Pulmonary artery (tissue), 1 donor: ENCODE measurements around a stretch of chr16.

- PRO-cap = no peak
Measured at GRCh38 chr16:70805019-70805218, 4.0 kb upstream of the VAC14 start.

- PRO-cap = no peak
Measured at GRCh38 chr16:71287271-71287782, 1.9 kb downstream of the CMTR2 start.

DNA sequence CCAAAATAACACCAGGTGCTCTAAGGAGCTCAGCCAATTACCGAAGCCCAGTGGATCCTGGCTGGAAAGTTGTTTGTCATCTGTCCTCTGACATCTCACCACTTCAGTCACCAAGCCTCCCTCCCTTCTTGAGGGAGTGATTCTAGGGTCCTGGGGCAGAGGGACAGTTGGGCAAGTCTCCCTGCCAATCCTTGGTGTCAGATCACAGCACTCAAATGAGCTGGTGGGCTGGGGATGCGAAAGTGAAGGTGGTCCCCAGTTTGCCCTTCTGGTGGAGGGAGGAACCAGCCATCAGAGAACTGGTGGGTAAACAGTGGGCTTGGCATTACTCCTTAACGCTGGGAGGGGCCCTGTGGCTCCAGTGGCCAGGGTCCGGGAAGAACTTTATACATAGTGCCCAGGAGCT is 4.4 kb upstream of the CALB2 start:
- PRO-cap = no peak

- PRO-cap = no peak
Measured at GRCh38 chr16:71385232-71385671, 26.7 kb downstream of the CALB2 start.

DNA sequence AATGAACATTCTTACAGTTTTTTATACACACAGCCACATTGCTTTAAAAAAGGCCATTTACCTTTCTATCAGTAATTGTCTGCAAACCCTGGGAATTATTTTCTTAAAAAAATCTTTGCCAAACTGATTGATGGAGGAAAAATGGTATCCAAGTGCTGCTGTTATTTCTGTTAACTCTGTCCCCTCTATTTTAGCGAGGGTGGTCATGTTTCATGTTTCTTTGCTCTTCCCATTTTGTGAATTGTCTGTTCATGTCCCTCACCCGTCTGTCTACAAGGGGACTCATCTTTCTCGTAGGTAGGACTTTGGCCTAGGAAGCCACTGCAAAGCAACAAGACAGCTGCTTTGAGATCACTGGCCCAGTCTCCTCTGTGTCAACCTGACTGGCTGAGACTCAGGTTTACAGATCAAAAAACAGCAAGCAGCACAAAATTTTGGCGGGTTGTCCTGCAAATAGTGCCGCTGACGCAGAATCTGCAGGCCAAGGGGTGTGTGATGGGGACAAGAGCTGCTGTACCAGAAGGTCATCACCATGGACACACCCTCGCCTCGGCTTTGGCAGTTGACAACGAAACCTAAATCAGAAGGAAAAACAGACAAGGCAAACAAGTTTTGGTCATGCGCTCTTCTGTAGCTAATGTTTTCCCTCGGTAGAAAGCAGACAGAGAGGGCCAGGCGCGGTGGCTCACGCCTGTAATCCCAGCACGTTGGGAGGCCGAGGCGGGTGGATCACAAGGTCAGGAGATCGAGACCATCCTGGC is 4.7 kb upstream of the TAT start:
- PRO-cap = no peak

GRCh38 chr16:71666916-71667572 is 41.1 kb downstream of the MARVELD3 start:
- PRO-cap = no peak

GRCh38 chr16:71807918-71808579 is 585 bp downstream of the AP1G1 start:
- PRO-cap = no peak

DNA sequence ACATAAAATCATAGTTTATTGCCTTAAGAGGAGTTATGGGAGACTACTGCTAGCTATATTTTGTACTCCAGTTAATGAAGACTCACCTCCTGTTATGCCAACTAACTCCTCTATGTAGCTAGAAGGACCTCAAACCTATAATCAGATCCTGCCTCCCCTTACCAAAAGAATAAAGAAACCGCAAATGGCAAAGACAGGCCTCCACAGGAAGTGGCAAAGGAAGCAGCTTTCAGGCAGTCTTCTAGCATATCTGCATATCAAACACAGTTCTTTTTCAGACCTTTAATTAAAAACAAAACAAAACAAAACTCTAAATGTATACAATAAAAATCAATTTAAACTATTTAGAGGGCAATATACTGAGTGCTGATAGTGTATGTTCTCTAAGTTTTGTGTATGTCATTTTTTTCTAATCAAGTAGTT is 2.8 kb downstream of the ZNF821 start:
- PRO-cap = no peak

GRCh38 chr16:72013025-72013747 is 4.6 kb downstream of the DHODH start:
- PRO-cap = no peak

DNA sequence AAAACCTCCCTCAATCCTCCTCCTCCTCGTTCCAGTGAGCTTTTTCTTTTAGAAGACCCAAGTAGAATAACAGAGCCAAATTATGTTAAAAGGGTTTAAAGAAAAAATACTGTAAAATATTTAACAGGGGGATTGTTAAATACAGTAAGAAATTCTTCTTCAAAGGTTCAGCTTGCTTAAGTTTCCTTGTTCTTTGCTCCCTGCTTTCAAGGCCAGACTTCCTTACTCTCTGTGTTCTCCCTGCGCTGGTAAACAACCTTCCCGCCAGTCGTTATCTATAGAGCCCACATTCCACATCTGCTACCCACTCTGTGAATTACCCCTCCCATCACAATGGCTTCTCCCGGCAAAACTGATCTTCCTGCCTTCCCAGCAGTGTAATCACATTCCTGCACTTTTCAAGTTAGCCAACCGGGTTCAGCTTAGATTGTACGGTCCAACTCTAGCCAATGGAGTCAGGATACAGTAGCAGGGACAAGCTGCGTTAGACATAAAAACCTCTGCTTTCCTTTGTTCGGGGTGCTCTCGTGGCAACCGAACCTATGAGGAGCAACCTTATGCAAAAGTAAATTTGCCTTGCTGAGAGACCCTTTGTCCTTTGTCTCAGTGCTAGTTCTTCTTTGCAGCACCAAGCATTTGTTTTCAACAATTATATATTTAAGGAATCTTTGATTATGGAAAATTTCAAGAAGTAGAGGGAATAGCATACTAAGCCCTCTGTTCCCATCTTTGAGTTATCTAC is 9.9 kb downstream of the HPR start:
- PRO-cap = no peak

GRCh38 chr16:72785653-72786249 is 262.2 kb downstream of the ZFHX3 start:
- PRO-cap = no peak

DNA sequence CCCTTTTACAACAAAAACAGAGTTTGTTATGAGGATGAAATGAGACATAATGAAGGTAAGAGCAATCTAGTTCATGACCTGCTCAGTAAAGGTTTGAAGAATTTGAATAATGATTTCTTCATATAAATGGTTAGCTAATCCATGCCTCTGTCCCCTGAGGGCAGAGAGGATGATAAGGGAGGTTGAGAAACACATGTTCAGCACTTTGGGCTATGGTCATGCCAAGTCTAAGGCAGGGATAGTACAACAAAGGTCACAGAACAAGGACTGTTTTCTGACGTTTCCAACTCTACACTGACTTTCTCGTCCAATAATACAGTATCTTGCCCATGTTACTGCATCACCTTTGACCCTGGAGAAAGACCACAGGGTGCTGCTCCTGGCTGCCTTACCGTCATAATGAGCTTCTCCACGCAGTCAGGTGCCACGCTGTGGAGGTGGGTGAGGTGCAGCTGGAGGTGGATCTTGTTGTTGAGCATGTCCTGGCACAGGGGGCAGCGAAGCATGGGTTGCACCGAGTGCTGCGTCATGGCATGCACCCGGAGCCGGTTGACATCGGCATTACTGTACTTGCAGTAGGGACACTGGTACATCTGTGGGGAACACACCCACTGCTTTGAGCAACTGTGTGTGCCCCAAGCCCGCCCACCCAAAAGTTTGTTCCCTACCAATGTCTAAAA is 236.6 kb downstream of the ZFHX3 start:
- PRO-cap = no peak

- PRO-cap = no peak
Measured at GRCh38 chr16:72924917-72925593, 122.9 kb downstream of the ZFHX3 start.

DNA sequence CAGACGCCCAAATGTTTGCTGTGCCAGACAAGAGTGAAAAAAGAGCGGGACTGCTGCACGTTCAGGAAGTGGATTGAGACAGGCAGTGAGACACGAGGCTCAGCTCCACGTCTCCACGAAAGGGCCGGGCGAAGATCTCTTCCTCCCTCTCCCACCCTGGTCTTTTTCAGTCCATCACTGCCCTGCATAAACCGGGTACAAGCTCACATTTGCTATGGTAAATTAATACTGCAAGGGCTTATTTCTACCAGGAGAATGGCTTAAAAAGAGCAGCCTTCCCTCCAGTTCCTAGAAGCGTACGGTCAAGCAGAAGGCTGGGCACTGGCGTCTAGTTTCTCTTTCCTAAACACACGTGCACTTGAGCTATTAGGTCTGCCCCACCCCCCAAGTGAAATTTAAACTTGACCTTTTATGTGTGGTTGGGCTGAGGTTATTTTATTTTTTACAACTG is 95.4 kb downstream of the ZFHX3 start:
- PRO-cap = no peak

DNA sequence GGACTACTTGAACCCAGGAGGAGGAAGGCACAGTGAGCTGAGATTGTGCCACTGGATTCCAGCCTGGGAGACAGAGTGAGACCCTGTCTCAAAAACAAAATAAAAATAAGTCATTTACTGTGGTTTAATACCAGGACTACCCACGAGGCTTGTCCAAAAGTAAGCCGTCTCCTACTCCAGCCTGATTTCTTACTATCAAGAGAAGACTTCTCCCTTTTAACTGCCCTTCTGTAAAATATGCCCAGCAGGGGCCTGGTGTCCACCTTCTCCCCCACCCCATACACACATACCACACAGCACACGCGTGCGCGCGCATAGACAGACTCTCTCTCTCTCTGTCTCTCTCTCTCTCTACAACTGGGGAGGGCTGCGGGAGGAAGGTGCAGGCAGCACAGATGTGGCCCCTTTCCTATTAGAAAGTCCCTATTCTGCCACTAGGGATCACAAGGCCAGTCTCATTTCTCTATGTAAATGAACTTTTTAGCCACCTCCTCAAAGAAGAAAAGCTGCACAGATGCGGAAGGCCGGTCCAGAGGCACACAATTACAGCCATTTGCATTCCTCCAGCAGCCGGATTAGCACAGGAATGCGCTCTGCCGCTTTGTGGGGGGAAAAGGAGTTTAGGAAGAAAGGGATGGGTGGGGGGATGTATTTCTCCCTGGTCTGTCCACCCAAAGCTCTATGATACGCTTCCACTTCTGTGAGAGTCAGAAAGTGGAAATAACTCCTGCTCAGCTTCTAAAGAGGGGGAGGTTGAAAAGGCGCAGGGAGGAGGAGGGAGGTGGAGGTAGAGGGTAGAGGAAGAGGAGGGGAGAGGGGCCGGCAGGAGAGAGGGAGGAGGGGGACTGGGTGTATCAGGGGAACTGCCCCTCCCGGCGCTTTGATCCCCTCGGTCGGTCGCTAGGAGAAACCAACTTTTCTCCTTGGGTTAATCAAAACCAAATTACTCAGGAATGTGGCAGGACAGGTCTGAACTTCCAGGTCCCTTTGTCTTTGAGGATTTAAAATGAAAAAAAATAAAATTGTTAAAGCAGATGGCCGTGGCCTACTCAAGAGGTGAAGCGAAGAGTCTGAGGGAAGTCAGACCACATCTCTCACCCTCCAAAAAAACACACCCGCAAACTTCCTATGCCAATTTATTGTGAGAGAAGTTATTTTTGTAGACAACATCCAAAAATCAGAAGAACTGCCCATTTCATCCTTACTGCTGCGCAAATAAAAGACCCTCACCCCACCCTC is 11.7 kb downstream of the ZFHX3 start:
- PRO-cap = no peak

DNA sequence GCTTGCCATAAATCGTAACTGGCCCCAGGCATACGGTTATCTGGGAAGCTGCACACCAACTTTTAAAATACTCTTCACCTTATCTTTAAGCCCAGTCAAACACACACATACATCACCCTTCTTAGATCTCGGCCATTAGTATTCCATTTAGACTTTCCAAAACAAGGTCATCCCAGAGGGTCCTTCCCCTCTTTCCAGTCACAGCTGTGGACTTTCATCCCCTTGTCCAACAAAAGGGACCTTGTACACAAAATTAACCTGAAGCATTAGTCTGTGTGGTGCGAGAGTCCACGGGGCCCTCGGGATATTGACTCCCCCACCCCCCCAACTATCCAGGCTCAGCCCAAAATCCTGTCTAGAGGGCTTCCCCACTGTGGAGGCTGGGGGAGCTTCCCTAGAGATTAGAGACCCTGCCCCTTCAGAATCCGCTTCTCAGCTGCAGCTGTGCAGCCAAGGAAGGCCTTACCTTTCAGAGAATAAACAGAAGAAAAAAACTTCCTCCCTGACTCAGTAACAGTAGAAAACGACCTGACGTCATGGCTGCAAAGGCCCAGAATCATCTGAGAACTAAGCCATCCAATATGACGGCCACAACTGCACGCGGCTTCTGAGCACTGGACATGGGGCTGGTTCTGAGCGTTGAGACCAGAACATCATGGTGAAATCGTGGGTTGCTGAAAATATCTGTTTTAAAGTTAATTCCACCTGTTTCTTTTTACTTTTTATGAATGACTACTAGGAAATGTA is 9.8 kb downstream of the ZFHX3 start:
- PRO-cap = no peak

- PRO-cap = no peak
Measured at GRCh38 chr16:73233071-73233461, 185.1 kb upstream of the ZFHX3 start.

- PRO-cap = no peak
Measured at GRCh38 chr16:74304854-74306083, 8.7 kb downstream of the PSMD7 start.

GRCh38 chr16:74396344-74396923 is 20.3 kb downstream of the NPIPB15 start:
- PRO-cap = no peak

- PRO-cap = no peak
Measured at GRCh38 chr16:74667281-74667896, 712 bp upstream of the RFWD3 start.